Ureter (tissue), 1 donor: ENCODE measurements around the genes SLC25A6 and CD99.

DNA sequence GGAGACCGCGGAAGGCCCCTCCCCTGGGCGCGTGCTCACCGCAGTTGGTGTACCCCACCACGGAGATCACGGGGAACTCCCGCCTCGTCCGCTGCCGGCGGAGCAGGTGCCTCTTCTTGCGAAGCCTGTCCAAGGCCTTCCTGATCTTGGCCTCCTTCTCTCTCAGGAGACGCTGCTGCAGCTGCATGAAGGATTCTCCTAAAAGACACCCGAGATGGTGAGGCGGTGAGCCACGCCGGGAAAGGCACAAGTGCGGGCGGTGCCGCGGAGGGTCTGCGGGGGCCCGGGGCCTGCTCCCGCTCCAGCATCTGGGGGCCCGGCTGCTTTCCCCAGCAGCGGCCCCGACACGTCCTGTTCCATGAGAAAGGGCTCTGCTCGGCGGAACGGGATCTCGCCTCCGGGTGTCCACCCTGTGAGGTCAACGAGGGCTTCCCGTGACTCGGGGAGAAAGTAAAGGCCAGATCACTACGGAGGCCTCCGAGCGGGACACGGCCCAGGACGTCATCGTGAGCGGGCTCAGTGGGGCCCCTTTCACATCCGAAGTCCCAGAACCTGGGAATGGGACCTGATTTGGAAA is 5.8 kb downstream of the GTPBP6 start:
- PRO-cap, result no peak

DNA sequence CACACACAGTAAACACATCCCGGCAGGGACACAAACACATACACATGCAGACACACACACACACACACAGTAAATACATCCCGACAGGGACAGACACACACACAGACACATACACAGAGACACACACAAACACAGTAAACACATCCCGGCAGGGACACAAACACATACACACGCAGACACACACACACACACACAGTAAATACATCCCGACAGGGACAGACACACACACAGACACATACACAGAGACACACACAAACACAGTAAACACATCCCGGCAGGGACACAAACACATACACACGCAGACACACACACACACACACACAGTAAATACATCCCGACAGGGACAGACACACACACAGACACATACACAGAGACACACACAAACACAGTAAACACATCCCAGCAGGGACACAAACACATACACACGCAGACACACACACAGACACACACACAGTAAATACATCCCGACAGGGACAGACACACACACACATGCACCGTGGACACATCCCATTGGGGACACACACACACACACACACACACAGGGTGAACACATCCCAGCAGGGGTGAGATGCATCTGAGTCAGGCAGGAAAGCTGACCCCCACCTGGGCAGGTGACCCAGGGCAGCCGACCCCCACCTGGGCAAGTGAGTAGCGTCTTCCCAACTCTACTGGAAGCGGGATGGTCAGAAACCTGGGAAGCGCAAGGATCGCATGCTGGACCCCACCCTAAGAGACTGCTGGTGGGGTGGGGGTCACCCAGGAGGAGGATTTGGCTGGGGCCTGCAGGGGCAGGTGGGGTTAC is 2.6 kb downstream of the GTPBP6 start:
- PRO-cap, result no peak

GRCh38 chrX:370077-371229 is 16.3 kb downstream of the PPP2R3B start:
- PRO-cap, result no peak

- PRO-cap, result no peak
These were observed 113.2 kb upstream of the PPP2R3B start for GRCh38 chrX:499652-500644.

GRCh38 chrX:545301-545603 is 85.3 kb upstream of the SHOX start:
- PRO-cap, result no peak

DNA sequence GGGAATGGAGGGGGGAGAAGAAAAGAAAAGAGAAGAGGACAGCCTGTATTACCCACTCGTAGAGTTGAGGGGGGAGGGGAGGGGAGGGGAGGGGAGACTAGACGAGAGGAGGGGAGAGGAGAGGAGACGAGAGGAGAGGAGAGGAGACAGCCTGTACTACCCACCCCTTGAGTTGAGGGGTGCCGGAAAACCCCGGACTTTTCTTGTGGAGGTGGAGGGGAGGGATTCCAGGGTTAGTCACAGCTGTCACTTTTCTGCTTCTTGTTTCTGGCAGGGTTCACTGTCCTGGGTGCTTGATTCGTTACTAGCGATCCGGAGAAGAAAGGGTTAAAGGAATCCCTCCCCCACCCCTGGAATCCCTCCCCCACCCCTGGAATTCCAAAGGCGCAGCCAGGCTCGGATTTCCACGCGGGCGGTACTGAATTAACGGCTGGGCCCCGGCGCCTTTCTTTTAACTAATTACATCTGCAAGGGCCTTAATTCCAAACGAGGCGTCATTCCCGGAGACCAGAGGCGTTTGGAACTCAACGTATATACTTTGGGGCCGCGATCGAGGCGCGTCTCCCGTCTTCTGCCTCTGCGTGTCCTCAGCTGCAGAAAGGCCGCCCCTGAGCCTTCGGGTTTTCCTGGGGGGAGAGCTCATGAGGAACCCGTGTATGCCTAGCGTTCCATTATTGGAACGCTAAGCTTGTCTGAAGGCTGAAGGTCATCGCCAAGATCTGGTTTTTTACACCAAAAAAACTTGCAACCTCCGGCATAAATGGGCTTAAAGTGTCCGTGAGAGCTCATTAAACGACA is 20.1 kb upstream of the CSF2RA start:
- PRO-cap, result no peak

GRCh38 chrX:1384798-1385926 is 6.8 kb downstream of the SLC25A6 start:
- PRO-cap, result no peak

- PRO-cap, result no peak
These were observed 1.2 kb downstream of the SLC25A6 start for GRCh38 chrX:1390558-1391235.

- PRO-cap, result bidirectional peak, plus-strand start at chrX:1392412, minus-strand start at chrX:1392113
These were observed at the start of gene SLC25A6 for GRCh38 chrX:1391877-1392258. TSS of gene SLC25A6 (minus strand) at chrX:1392113.

GRCh38 chrX:1400783-1401669 is 9.1 kb upstream of the SLC25A6 start:
- PRO-cap, result no peak

GRCh38 chrX:1523977-1525284 is 12.6 kb downstream of the P2RY8 start:
- PRO-cap, result no peak

- PRO-cap, result no peak
These were observed 10.7 kb upstream of the ASMT start for GRCh38 chrX:1604198-1604607.

- PRO-cap, result no peak
These were observed 213.8 kb downstream of the ASMT start for GRCh38 chrX:1828742-1828941.

DNA sequence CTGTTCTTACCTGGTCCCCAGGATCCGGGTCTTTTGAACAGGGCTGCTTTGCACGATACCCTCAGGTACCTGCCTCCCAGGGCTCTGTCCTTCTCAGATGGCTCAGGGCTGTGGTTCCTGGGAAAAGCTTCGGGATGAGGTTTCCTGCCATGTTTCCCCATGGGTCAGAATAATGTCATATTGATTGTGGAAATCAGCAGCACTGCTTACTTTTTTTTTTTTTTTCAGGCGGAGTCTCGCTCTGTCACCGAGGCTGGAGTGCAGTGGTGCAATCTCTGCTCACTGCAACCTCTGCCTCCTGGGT is 271.9 kb downstream of the ASMT start:
- PRO-cap, result no peak

GRCh38 chrX:2231491-2232424 is 269.0 kb downstream of the DHRSX start:
- PRO-cap, result no peak

GRCh38 chrX:2321377-2321875 is 179.3 kb downstream of the DHRSX start:
- PRO-cap, result no peak

GRCh38 chrX:2382575-2383928 is 117.7 kb downstream of the DHRSX start:
- PRO-cap, result no peak

GRCh38 chrX:2690826-2691620 is at the start of gene CD99:
TSS of gene CD99 (plus strand) at chrX:2691295.
- PRO-cap, result bidirectional peak, plus-strand start at chrX:2691326, minus-strand start at chrX:2691032

DNA sequence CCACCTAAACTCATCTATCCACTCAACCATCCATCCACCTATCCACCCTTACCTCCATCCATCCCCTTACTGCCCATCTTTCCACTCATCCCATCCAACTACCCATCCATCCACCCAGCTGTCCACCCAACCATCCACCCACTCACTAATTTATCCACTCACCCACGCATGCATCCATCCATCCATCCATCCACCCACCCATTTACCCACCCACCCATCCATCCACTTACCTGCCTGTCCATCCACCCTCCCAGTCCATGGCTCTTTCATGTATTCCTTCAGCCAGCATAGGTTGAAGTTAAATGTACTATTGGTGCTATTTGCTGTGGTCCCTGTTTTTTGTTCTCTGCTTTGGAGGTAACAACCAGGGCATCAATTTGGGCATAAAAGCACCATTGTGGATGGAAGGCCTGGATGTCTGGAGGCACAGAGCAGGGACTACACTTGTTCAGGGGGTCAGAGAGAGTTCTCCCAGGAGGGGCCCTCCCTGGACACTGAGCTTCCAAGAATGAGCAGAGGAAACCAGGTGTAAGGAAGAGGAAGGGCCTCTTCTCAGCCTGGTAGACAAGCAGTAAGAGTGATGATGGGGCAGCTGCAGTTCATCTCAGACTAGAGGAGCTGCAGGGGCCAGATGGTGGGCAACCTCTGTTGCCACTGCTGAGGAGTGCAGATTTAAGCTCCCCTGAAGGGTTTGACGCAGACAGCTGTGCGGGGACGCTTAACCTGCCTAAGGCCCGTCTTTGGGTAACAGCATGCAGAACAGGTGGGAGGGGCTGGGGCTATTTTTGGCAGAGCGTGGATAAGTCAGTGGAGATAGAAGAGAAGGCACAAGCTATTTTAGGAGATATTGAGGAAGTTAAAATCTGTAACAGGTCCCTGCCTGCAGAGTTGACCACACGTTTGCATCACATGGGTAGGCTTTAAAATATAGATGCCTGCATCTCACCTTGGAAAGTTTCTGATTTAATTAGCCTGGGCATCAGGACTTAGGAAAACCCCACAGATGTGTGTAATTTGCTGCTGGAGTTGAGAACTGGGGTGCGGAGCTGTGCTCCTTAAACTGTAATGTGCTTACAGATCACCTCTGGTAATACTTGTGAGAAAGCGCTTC is 10.3 kb downstream of the CD99 start:
- PRO-cap, result no peak

- PRO-cap, result no peak
These were observed 13.9 kb downstream of the CD99 start for GRCh38 chrX:2704853-2705611.